Measurements from ENCODE around the gene RHOF.

DNA sequence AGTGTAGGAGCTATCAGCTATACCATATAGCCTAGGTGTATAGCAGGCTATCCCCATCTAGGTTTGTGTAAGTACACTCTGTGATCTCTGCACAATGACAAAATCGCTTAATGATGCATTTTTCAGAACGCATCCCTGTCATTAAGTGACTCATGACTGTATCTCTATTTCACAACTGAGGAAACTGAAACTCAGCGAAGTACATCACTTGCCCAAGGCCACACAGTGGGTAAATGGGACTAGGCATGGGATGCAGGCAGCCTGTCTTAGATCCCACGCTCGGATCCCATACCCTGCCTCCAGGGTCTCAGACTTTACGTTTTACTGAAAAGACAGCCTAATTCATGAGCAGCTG, 2.5 kb upstream of the MLEC start:
- PRO-cap, 2 experiments: no peak in any of the 2 experiments

DNA sequence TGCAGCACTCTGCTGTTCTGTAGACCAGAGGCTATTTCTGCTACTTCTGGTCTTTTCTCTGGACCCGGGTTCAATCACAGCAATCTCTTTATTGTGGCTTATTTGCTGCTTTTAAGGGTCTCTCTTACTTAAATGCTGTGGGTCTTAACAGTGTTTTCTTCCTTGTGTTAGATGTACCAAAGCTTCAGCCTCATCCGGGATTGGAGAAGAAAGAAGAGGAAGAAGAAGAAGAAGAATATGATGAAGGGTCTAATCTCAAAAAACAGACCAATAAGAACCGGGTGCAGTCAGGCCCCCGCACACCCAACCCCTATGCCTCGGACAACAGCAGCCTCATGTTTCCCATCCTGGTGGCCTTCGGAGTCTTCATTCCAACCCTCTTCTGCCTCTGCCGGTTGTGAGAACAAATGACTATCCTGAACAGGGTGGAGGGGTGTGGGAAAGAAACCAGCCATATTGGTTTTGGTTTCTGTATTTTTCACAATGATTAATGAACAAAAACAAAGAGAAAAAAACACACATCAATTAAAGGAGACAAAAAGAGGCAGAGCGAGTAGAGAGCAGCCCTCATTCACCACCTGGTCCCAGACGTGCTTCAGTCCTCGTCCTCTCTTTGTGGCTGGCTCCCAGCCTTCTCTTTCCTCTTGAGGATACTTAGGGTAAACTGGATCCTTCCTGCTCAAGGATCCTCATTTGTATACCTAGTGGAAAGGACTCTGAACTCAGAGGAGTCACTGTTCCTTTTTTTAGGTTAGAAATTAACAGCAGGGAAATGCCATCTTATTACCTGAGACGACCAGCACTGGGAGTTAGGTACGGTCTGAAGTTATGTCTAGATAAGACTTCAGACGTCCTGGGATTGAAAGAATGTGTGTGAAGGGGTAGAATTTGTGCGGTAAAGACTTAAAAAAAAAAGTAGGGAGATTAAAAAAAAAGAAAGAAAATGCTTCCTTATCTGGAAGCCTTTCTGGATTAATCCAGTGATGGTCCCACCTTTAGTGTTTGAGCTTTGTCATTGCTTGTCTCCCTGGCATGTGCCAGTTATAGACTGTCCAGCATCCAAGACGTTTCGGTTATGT, 9.5 kb downstream of the MLEC start:
- PRO-cap, 2 experiments: no peak in any of the 2 experiments

DNA sequence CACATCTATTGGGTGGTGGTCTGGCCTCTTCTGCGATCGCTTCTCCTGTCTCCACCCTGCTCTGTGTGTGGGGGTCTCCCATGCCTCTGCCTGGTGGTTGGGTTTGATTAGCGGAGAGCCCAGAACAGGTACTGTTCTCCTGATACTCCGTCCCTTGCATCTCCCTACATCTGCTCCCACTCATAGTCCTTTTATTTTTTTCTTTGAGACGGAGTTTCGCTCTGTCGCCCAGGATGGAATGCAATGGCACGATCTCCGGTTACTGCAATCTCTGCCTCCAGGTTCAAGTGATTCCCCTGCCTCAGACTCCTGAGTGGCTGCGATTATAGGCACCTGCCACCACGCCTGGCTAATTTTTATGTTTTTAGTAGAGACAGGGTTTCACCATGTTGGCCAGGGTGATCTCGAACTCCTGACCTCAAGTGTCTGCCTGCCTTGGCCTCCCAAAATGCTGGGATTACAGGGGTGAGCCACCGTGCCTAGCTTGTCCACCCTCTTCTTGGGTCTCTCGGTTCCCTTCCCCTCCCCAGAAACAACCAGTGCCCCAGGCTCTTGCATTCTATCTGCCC, 13.2 kb upstream of the HNF1A start:
- PRO-cap, 2 experiments: no peak in any of the 2 experiments

- PRO-cap, 2 experiments: no peak in any of the 2 experiments
These were observed 11.0 kb upstream of the HNF1A start for GRCh38 chr12:120967141-120967943.

DNA sequence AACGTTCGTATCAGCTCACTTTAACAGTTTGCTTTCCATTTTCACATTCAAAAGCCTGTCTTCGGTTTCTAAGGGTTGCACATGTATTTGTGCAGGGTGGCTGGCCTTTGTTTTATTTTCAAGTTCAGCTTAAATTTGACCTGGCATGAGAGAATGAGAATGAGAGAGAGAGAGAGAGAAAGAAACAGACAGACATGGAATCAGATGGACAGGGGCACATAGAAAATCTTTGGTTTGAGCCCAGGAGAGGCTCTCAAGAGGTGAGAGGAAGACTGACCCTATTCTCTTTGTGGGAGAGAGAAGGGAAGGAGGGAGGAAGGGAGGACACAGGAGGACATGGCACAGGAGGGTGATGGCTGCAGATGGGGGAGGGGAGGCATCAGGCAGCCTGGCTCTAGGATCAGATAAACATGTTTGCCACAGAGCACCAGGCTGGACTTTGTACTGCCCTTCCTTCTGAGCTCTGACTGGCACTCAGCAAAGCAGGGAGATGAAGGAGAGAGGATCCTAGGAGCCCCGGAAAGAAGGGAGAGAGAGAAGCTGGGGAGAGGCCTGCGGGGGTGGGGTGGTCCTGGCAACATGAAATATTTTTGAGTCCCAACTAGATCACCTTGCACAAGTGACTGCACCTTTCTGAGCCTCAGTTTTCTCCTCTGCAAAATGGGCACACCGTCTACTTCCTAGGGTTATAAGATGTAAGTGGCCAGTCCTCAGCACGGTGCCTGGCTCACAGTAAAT, 6.0 kb downstream of the HNF1A start:
- PRO-cap, 2 experiments: no peak in any of the 2 experiments

DNA sequence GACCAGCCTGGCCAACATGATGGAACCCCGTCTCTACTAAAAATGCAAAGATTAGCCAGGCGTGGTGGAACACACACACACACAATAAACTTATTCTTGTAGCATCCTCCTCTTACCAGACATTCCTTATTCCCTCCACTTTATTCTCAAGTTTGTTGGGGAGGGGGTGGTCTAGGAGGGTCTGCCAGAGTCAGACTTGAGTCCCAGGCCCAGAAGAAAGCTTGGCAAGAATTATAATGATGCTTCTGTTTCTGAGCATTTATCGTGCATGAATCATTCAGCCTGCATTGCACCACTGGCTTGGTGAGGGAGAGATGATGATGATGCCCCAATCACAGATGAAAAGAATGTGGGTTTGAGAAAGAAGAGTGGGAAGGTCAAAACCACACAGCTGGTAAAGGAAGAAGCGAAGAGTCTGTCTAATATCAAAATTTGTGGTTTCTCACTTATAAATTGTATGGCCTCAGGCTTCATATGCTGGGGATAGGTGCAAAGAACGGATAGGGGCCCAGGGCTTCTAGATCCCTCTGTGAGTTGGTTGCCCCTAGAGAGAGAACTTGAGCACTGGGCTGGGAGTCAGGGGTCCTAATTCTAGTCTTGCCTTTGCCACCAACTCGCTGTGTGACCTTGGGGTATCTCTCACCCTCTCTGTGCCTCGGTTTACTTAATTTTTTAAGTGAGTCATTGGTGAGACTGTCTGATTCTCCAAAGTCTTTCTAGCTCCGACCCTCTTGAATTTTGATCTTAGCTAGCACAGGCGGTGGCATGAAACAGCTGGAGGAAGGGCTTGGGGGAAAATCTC, 2.3 kb downstream of the OASL start:
- PRO-cap, 2 experiments: no peak in any of the 2 experiments

DNA sequence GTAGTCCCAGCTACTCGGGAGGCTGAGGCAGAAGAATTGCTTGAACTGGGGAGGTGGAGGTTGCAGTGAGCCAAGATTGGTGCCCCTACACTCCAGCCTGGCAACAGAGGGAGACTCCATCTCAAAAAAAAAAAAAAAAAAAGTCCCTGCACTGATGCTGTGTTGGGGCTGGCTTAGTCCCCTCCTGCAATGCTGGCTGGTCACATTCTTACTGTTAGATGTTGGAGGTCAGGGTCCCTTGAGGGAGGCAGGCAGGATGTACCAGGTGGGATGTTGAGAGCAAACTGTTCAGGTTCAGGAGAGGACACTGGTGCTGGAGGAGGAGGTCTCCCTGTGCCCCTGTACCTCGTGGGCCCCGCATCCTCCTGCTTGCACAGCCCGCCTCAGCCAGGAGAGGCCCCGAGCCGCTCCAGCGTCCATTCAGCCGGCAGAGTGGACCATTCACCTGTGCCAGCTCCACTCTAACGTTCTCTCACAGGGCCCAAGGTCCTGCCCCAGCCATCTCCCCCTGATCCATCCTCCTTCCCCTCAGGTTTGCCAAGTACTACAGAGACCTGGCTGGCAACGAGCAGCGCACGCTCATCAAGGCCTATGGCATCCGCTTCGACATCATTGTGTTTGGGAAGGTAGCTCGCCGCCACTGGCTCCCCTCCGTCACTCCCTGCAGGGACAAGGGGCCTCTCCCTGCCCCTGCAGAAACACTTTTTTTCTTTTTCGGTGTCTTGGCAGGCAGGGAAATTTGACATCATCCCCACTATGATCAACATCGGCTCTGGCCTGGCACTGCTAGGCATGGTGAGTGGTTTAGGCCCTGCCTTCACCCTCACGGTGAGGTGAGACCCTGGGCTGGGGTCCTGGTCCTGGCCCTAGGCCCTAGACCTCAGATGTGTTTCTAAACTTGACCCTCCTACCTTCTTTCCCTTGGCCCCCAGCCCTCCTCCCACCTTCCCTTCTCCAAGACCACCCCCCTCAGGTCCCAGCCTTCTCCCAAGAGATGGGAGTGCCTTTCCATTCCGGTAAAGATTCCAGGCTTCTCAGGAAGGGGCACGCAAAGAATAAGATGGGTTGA, 22.3 kb downstream of the P2RX4 start:
- PRO-cap, 2 experiments: no peak in any of the 2 experiments

- PRO-cap, 2 experiments: no peak in any of the 2 experiments
These were observed 33.1 kb downstream of the RNF34 start for GRCh38 chr12:121432895-121433560.

DNA sequence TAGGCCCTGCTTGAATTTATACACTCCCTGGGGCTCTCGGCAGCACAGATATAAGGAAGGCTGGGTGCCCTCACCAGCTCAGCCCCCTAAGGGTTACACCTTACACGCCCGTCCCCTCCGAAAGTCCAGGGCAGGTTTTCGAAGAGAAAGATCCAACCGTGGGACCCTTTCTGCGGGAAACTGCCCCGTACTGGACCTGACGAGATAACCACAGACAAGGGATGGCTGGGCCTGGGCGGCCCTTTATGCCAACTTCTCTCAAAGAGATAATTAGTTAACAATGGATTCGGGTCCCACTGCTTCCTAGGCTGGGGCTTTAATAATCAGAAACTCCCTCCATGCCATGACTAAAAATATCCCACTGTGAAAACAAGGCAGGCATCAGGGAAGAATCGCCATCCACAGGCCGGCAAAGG, 80.6 kb downstream of the KDM2B start:
- PRO-cap, 2 experiments: no peak in any of the 2 experiments

DNA sequence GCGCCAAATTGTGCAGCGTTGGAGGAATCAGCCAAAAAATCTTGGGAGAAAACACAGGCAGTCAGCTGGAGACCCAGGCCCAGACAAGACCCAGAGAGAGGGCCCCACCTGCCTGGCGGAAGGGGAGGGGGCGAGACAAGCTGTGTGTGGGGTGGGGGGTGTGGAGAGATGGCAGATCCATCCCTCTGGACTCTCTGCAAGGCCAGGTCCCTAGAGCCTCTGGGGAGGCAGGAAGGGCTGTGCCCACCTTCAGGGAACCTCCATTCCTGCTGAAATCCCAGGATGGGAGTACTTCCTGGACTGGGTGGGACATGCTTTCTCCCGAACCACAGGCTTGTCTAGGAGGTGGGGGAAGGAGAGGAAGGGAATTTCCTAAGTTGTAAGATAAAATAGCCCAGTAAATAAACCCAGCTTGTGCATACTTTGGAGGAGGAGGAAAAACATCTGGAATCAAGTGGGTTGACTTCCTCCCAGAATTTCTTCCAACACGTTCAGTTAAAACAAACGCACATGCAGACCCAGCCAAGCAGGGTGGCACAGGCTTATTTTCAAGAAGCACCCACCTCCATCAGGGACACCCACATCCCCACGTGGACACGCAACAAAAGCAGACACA, 47.8 kb downstream of the KDM2B start:
- PRO-cap, 2 experiments: no peak in any of the 2 experiments

GRCh38 chr12:121571430-121571685, 9.5 kb downstream of the KDM2B start:
- PRO-cap, 2 experiments: no peak in any of the 2 experiments

GRCh38 chr12:121582609-121583420, 2.0 kb upstream of the KDM2B start:
- PRO-cap, 2 experiments: no peak in any of the 2 experiments

DNA sequence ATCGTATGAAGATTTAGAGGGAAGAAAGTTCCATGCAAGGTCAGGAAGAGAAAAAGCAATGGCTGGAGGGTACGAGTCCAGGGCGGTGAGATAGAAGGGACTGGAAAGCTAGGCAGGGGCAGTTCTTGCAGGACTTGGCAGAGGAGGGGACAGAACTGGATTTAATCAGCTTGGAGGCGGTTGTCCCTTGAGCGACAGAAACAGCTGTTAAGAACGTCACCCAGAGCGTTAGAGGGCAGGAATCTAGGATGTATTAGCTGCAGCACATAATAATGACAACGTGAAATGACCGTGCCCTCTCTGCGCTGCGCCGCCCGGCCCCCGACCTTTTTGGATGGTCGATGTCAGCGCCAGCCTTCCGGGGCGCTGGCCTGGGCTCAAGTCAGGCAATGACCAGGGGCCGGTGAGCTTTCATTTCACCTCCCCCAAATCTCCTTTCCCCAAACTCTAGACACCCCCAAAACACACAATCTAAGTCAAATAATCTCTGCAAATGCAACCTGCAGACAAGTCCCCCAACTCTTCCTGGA, 450 bp upstream of the TMEM120B start:
- PRO-cap, 2 experiments: no peak in any of the 2 experiments

- PRO-cap, 2 experiments: no peak in any of the 2 experiments
These were observed 23.6 kb downstream of the RHOF start for GRCh38 chr12:121769763-121770366.

DNA sequence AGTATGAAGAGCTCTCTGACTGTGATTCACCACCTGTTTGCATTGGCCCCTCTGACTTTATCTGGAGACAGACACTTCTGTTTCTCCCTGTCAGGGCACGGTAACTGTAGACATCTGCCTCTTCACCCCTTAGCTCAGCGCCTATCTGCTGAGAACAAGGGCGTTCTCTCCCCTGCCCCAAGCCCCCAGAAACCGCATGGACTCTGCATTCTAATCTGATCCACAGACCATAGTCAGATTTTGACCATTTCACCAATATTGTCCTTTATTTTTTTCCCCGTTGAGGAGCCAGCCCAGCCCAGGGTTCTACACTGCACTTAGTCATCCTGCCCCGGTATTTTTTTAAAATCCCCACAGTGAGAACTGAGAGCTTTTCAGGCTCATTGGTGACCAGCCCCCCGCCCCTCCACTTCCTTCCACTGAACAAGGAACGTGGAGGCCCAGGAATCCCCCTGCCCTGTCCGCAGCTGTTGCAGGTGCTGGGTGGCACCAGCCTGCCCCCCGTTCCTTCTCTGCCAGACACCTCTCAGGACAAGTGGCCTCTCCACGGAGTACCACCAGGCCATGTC, 11.3 kb downstream of the RHOF start:
- PRO-cap, 2 experiments: no peak in any of the 2 experiments

DNA sequence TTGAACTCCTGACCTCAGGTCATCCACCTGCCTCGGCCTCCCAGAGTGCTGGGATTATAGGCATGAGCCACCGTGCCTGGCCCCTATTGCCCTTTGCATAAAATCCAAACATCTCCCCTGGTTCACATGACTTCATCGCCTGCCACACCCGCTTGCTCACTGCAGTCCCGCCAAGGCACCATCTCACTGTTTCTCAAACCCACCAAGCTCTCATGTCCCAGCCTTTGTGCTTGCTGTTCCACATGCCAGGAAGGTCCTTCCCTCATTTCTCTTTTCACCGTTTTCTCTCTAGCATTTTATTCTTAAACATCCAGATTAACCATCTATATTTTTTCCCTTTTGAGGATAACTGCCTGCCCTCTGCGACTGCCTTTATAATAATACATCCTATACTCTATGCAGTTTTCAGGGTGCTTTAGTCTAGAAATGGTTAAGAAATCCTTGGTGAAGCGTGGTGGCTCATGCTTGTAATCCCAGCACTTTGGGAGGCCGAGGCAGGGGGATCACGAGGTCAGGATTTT, 9.6 kb downstream of the RHOF start:
- PRO-cap, 2 experiments: no peak in any of the 2 experiments

- PRO-cap, 2 experiments: peak in 2 of 2 experiments; most common plus-strand start chr12:121794445 (in 1); most common minus-strand start chr12:121793653 (in 2)
These were observed at the start of gene RHOF for GRCh38 chr12:121793396-121794594. Gene RHOF, minus strand, starts transcription at chr12:121793688.

- PRO-cap, 2 experiments: peak in 2 of 2 experiments; most common plus-strand start chr12:121801078 (in 2); most common minus-strand start chr12:121800976 (in 2)
These were observed 2.8 kb upstream of the SETD1B start for GRCh38 chr12:121800803-121801654.

DNA sequence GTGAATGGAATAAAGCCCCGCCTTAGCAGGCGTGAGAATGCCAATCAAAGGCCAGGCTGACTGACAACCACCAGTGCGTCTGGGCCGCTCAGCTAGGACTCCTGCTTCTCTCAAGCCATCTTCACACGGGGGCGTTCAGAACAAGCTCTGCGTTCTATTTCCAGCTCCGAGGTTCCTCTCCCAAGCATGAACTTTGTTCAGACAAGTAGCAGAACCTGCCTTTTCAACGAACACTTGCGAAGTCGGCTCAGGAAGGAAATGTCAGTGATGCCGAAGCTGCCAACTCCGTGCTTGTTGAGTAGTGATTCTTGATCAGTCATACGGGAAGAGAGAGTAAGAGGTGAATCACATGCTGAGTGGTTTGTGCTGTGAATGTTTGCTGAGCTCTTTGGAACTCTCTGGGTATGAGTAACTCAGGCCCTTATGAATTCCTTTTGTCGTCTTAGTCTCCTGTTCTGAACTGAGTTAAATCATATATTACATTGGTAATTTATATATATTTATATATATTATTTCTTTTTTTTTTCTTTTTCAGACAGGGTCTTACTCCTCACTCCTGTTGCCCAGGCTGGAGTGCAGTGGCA, 29.5 kb upstream of the BCL7A start:
- PRO-cap, 2 experiments: no peak in any of the 2 experiments

- PRO-cap, 2 experiments: no peak in any of the 2 experiments
These were observed 148 bp upstream of the BCL7A start for GRCh38 chr12:122021679-122021793.

All from Colon Carcinoma Metastatic in the Lung (tissue), 2 donors.